Measurements from ENCODE around the gene SNAPC1.

DNA sequence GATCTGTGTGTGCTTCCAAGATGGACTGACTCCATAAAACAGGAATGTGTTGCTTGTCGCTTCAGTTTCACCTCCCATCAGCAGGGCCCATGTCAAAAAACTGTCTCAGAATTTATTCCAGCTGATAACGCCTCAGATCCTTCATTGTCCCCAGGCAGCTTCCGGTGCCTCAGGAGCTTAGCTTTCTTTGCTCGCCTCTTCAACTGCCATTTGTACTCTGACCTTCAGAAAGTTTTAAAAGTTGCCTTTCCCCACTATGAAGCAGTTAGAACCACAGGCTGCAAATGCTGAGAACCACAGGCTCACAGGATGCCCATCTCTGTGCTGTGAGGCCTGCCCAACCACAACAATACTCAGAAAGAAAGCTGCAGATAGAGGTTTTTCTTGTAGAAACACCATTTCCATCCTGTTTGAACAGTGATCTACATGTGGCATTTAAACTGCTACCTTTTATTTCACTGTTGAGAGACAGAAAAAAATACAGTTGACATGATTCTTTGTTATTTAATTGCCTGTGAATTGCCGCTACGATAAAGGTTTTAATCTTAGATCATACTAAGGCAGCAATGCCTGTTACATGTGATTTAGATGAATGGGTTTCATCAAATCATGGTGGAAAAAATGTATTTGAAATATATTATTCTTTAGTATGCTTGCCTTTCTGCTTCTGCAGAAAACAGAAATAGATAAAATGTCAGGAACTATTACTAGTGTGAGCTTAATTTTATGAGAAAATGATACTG is 131.2 kb downstream of the PRKCH start:
- PRO-cap: no peak
- RAMPAGE, long total RNA: no peak

DNA sequence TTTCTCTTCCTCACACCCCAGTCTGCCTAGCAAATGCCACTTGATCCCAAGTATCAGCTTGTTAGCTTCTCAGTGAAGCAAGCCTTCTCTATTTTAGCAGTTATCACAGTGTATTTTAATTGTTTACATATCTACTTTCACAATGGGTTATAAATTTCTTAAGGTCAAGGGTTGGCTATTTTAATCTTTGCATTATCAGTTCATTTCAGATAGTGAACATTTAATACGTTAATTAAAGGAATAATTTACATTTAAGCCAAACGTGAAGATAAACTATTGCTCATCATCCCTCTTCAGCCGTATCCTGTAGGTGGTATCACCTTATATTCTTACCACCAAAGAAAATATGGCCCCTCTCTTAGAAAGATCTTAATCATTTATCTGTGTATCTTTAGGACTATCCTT is 26.8 kb upstream of the SNAPC1 start:
- PRO-cap: no peak
- RAMPAGE, long total RNA: no peak

- PRO-cap: no peak
- RAMPAGE, long total RNA: no peak
Measured at GRCh38 chr14:61747835-61749035, 14.0 kb upstream of the SNAPC1 start.

DNA sequence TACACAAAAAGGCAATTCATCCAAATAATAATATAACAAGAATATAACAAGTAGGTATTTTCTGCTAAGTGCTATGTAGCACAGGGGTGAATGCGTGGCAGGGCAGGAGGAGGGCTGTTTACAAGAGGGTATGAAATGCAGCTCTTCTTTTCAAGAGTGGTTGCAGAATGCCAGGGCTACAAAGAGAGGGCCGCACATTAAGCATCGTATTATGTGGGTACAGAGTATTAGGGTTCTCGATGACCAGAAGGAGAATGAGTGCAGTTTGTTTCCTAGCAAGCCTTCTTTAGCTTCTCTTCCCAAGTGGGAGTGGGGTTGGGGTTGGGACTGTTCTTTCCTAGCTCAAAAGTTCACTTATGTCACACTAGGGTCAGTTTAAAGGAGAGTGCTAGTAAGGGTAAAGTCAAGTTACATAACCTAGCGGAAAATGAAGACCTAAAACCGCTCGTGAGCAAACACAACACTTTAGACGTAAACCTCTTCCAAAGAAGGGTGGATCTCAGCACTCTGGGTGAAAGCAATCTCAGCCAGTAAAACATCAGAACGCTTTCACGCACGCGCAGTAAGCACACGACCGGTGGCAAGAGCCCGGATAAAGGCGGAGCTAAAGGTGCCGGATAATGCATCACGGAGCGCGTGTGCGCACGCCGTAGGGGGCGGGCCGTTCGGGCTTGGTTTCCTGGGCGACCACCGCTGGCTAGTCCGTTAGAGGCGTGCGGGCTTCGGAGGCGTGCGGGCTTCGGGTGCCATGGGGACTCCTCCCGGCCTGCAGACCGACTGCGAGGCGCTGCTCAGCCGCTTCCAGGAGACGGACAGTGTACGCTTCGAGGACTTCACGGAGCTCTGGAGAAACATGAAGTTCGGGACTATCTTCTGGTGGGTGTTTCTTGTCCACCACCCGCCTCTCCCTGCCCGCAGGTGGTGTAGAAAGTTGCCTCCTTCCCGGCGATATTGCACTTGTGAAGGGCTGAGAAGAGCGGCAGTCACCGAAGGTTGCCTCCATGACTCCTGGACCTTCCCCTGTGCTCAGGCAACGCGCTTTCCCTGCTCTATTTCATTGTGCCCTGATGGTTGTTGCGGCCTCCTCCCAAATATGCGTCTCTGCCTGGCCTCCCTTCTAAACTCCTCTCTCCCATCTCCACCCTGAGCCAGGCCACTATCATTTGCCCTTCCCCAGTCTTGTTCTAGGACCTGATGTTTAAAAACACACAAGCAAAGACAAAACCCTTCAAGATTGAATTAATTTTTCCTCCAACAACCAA is at the start of gene SNAPC1:
Gene SNAPC1 (plus strand): TSS at position 708 of the 1,262 bp plus-strand sequence.
- PRO-cap: bidirectional peak, plus-strand start at position 708 of the sequence, minus-strand start at position 537 of the sequence
- RAMPAGE, long total RNA: start-site peak on the plus strand centred at position 676 of the sequence, 66 bp wide, 456 and 58 reads in 2 replicates

- PRO-cap: no peak
- RAMPAGE, long total RNA: no peak
Measured at GRCh38 chr14:63192045-63192512, 12.2 kb upstream of the RHOJ start.

- PRO-cap: no peak
- RAMPAGE, long total RNA: no peak
Measured at GRCh38 chr14:63205332-63205675, 1.1 kb downstream of the RHOJ start.

DNA sequence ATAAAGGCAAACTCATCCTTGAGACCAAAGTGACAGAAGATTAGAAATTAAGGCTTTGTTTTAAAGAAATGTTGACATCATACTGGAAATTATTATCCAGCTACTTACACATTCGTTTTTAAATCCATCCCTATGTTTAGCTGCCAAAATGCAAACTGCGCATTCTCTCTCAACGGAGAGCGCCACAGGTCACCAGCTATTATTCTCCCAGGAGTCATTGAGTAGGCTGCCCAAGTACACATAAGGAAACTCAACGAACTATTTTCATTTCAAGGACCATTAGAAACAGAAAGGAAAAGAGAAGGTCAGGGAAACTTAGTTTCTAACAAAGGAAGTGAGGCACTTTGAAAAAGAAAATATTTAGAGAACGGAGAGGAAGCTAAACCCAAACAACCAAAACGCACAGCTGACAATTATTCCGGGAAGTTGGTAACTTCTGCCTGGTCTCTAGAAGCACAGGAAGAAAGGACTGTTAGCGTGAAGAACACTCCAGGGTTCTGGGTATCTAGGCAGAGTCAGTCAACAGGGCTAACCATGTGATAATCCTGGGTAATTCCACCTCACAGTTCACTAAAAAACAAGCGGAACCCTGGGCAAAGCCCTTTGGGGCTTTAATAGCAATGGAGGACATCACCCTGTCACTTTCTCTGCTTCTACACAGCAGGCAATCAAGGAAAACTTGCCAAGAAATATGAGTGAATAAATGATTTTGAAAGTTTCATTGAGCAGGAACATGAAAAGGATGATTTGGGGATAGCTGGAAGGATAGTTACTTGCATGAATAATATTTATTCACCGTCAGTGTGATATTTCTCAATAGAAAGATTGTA is 23.4 kb downstream of the GPHB5 start:
- PRO-cap: no peak
- RAMPAGE, long total RNA: no peak

GRCh38 chr14:63515066-63515372 is 28.2 kb downstream of the PPP2R5E start:
- PRO-cap: no peak
- RAMPAGE, long total RNA: no peak

DNA sequence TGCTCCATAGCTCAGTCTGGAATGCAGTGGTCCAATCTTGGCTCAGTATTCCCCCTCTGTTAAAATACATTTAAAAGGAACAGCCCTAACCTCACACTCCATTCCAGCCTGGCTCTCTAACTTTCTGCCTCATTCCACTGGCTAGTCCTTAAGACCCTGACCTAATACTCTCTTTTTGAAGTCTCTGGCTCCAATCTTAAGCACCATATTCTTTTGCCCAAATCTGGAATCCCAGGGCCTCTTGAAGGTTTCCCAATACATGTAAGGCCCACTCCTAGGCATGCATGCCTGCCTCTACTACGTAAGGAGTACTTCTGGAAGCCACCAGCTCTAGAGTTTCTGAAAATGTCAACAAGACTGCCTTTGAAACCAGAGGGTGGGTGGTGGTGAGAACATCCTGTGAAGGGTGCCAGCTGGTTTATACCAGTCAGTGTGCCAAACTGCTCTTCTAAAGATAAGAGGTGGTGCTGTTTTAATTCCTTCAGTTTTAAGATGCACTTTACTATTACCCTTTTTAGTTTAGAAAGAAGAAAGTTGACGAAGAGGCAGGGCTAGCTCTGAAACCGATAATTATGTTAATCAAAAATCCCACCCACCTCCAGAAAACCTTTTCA is 8.6 kb upstream of the WDR89 start:
- PRO-cap: no peak
- RAMPAGE, long total RNA: no peak

GRCh38 chr14:63857351-63858118 is 4.7 kb downstream of the SYNE2 start:
- PRO-cap: unidirectional peak, minus-strand start at chr14:63857616
- RAMPAGE, long total RNA: no peak

DNA sequence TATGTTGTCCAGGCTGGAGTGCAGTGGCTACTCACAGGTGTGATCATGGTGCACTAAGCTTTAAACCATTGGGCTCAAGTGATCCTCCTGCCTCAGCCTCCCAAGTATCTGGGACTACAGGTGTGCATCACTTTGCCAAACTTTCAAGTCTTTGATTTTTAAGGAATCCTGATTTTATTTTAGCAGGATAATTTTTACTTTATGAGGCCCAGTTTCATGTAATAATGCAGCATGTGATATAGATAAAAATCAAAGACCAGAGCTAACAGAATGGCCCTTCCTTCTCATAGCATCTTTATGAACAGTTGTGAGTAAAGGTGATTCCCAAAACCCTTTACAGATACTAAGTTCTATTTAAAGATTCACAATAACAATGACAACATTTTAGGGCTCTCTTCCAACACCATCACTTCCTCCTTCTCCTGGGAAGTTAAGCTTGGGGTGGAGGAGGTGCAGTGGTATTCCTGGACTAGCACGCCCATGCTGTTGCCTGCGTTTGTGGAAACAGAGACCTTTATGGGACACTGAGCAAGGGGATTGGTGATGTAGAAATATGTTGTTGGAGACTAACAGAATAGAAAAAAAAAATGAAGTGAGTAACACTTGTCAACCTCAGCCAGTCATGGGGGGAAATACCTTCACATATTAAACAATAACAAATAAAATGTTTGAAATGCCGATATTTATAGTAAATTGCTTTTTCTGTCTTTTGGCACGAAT is 22.4 kb downstream of the SYNE2 start:
- PRO-cap: bidirectional peak, plus-strand start at position 455 of the sequence, minus-strand start at position 293 of the sequence
- RAMPAGE, long total RNA: no peak

- PRO-cap: no peak
- RAMPAGE, long total RNA: no peak
Measured at GRCh38 chr14:64031032-64031394, 178.2 kb downstream of the SYNE2 start.

- PRO-cap: no peak
- RAMPAGE, long total RNA: no peak
Measured at GRCh38 chr14:64110229-64110657, 183.9 kb downstream of the ESR2 start.

- PRO-cap: no peak
- RAMPAGE, long total RNA: no peak
Measured at GRCh38 chr14:64200188-64200468, 94.0 kb downstream of the ESR2 start.

DNA sequence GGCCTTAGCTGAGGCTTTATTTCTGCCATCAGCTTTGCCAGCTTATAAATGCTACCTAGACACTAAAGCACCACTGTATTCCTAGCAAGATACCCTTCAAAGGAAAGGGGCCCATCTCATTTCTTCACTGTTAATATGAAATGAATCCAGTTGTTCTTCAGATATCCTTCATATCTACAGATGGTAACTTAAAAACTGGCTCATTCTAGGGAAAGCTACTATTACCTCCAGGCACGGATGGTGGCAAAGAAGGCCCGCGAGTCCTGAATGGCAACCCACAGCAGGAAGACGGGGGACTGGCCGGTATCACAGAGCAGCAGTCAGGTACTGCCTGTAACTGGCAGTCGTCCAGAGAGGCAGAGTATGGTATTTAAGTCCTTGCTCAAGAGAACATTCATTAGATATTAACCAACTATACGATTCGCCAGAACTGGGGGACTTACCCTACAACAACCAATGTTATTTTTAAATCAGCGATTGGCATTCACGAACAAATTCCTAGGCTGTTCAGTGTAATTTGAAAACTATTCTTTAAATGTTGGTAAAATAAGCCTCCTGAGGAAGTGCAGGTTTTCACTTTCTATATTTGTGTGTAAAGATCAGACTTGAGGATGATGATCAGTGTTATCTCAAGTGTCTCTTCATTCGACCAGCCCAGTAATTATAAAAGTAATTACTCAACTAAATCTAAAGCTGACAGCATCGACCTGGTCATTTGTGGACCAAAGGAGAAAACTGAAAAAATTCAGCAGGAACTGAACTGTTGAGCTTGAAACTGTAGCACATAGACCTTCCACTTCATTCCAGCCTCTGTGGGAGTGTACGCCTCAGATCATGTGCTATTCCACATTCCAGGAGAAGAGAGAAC is 75.7 kb downstream of the ESR2 start:
- PRO-cap: no peak
- RAMPAGE, long total RNA: no peak

GRCh38 chr14:64220325-64221124 is 73.6 kb downstream of the ESR2 start:
- PRO-cap: no peak
- RAMPAGE, long total RNA: no peak

GRCh38 chr14:64393131-64393893 is 5.2 kb downstream of the MTHFD1 start:
- PRO-cap: no peak
- RAMPAGE, long total RNA: no peak

GRCh38 chr14:64427271-64427610 is 38.1 kb upstream of the AKAP5 start:
- PRO-cap: no peak
- RAMPAGE, long total RNA: no peak

GRCh38 chr14:64441754-64442637 is 23.3 kb upstream of the AKAP5 start:
- PRO-cap: no peak
- RAMPAGE, long total RNA: no peak

- PRO-cap: no peak
- RAMPAGE, long total RNA: no peak
Measured at GRCh38 chr14:64447953-64448653, 17.2 kb upstream of the AKAP5 start.